WTC11 (cell line): ENCODE results near the genes TRPV2 and CCDC144A.

- PRO-cap, result no peak
Measured at GRCh38 chr17:15488225-15489129, 21.1 kb upstream of the CDRT4 start.

GRCh38 chr17:15648575-15649235, 29.2 kb upstream of the FBXW10B start:
- PRO-cap, result no peak

GRCh38 chr17:15913769-15914147, 31.2 kb upstream of the ADORA2B start:
- PRO-cap, result no peak

DNA sequence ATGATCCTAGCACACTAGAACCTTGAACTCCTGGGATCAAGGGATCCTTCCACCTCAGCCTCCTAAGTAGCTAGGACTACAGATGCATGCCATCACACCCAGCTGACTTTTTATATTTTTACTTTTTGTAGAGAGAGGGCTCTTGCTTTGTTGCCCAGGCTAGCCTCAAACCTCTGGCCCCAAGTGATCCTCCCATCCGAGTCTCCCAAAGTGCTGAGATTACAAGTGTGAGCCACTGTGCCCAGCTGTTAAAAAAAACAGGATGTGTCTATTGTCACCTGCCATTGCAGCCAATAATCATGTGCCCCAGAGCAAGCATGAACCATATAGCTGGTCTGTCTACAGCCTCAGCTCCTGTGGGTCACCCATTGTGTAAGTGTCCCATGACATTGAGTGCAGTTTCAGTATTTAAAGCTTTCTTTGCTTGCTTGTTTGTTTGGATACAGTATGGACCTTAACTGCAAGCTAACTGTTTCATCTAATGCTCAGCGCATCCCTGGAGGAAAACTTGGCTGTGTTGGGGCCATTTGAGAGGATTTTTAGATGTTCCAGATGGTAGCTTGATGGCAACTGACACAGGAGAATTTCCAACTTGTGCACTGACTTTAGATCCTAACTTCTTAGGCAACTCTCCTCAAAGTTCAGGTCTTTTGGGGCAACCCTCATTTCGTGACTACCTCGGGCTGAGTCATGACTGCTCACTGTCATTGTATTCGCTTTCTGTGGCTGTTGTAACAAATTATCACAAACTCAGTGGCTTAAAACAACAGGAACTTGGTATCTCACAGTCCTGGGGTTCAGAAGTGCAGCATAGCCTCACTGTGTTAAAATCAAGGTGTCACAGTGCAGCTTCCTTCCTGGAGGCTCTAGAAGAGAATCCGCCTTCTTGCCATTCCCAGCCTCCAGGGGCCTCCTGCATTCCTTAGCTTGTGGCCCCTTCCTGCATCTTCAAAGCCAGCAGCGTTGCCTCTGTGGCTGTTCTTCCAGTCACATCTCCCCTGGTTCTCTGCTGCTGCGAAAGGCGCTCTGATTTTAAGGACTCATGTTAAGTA, 30.3 kb upstream of the ADORA2B start:
- PRO-cap, result no peak

DNA sequence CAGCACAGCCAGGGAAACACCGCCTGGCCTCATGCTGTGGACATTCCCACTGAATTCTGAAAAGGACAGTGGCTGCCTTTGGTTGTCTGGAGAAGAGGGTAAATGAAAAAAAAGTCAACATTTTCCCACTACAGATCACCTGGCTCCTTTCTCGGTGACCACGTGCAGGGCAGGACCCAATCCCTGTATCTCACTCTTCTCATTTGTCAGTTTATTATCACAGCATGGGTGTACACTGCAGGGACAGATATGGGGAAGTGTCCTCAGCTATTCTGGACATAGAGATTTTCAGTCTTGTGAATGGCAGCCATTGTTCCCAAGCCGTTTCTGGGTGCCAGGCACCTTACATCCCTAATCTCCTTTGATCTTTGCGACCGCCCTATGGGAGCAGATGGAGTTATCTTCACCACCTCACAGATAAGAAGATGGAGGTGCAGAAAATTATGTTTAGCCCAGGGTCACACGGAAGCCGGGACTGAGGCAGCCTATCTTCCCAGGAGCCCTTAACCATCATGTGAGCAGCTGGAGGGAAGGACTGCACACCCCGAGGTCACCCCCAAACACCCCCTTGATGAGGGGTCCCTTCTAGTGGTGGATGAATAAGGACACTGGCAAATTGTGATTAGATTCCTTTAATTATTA, 7.2 kb downstream of the ADORA2B start:
- PRO-cap, result no peak

DNA sequence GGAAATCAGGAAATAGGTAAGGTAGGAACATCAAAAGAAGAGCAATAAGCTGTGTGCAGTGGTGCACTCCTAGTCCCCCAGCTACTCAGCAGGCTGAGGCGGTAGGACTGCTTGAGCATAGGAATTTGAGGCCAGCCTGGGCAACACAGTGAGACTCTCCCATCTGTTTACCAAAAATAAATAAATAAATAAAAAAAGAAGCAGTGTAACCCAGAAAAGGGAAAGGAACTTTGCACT, 41.0 kb downstream of the TTC19 start:
- PRO-cap, result no peak

- PRO-cap, result no peak
Measured at GRCh38 chr17:16046775-16047296, 47.2 kb downstream of the TTC19 start.

- PRO-cap, result no peak
Measured at GRCh38 chr17:16061502-16062224, 62.0 kb downstream of the TTC19 start.

DNA sequence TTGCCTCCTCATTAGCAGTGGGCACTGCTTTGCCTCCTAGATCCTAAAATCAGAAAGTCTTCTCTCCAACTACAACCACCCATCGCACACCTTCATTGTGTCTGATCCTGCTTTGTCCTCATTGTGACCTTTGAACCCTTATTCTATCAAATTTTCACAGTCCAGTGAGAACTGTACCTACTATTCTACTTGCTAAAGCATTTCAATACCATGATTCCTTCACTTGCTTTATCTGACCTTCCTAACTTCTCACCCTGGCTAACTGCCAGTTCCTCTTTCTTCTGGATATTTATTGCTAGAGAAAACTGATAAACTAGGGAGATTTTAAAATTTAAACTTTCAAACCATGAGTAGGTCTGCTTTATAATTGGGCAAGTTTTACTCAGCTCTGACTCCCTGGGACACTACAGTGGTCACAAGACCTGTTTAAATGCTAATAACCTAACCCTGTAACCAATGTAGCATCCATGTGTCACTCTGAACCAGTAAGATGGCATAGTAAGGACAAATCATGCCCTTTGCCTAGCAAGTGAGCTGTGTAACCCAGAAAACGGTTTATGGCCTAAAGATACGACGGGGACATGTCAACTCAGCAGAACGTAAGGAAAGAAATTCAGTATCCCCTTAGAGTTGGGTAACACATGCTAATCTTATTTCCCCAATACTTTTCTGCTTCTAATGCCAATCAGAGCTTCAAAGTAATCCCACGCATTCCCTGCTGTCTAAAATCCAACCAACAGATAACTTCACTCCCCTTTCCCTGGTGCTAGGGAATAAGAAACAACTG, 85.9 kb downstream of the NCOR1 start:
- PRO-cap, result no peak

DNA sequence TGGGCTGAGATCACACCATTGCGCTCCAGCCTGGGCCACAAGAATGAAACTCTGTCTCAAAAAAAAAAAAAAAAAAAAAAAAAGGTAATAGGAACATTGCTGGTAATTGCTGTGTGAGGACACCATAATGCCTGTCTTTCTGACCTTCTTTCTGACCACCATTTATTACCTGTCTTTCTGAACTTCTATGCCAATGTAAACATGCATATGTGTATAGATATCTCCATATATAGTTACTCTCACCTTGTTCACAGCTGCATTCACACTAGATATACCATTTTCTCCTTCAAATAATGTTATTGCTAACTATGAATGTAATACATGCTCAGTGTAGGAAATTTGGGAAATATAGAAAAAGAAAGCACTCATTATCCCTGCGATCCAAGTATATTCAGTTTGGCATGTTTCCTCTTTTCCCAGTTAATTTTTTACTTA, 6.8 kb downstream of the UBB start:
- PRO-cap, result no peak

DNA sequence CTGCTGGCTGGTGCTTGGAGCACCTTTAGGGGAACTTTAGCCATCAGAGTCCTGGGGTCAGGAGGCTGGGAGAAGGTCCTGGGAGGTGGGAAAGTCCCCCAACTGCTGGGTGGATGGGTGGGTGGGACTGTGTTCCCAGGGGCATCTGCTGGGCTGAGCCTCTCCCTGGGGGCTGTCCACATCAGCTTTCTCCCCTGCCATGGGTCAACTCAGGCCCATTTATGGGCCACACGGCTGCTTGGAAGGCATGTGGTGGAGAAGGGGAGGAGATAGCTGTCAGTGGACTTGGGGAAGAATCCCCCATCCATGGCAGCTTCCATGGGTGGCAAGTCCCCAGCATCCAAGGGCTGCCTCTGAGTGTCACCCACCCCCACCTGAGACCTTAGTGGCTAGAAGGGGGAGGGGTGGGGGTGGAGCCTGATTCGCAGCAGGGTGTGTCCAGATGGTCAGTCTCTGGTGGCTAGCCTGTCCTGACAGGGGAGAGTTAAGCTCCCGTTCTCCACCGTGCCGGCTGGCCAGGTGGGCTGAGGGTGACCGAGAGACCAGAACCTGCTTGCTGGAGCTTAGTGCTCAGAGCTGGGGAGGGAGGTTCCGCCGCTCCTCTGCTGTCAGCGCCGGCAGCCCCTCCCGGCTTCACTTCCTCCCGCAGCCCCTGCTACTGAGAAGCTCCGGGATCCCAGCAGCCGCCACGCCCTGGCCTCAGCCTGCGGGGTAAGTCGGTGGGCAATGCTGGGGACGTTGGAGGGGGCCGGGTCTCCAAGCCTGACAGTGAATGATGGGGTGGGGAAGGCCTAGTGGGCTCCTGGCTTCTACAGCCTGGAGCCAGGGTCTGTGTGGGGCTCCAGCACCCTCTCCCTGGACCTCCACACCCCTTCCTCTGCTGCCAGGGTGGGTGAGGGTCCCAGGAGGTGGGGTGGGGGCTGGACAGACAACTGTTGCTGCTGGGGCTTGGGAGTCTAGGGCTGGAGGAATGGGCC, at the start of gene TRPV2:
Gene TRPV2 (plus strand): TSS at position 449 of the 977 bp plus-strand sequence.
- PRO-cap, result no peak

GRCh38 chr17:16439798-16440654, 24.7 kb downstream of the TRPV2 start:
- PRO-cap, result unidirectional peak, plus-strand start at chr17:16440036

DNA sequence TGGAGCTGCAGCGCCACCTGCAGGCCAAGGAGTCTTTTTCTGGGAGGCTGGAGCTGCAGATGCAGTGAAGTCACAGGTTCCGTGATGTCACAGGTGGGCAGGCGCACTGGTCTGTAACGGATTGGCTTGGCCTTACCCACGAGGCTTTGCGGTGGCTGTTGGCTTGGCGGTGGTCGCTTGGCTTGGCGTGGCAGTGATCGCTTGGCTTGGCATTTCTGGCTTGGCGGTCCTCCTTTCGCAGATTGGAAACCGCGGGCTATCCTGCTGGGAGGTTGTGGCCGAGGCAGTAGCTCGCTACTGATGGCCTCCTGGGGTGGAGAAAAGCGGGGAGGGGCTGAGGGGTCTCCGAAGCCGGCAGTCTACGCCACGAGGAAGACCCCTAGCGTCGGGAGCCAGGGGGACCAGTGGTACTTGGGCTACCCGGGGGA, at the start of gene CCDC144A:
Gene CCDC144A (plus strand): TSS at position 141 of the 428 bp plus-strand sequence.
- PRO-cap, result no peak

DNA sequence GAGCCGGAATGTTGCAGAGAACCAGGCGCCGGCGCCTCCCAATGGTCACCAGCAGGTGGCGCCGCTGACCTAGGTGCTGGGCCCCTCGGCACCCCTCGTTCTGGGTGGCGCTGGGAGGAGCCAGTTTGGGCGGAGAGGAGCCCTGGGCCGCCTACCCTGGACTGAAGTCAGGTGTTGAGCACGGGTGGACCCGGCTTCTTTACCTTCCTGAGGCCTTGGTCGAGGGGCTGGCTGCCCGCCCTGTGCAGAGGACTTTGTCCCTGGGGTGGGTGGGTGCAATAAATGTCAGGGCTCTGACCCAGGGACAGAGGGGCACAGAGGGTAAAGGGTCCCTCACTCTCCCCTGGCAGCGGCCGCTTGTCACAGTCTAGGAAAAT, 30.0 kb upstream of the TNFRSF13B start:
- PRO-cap, result no peak

- PRO-cap, result no peak
Measured at GRCh38 chr17:17040976-17041755, 1.1 kb upstream of the MPRIP start.

GRCh38 chr17:17104456-17104924, 62.2 kb downstream of the MPRIP start:
- PRO-cap, result no peak

DNA sequence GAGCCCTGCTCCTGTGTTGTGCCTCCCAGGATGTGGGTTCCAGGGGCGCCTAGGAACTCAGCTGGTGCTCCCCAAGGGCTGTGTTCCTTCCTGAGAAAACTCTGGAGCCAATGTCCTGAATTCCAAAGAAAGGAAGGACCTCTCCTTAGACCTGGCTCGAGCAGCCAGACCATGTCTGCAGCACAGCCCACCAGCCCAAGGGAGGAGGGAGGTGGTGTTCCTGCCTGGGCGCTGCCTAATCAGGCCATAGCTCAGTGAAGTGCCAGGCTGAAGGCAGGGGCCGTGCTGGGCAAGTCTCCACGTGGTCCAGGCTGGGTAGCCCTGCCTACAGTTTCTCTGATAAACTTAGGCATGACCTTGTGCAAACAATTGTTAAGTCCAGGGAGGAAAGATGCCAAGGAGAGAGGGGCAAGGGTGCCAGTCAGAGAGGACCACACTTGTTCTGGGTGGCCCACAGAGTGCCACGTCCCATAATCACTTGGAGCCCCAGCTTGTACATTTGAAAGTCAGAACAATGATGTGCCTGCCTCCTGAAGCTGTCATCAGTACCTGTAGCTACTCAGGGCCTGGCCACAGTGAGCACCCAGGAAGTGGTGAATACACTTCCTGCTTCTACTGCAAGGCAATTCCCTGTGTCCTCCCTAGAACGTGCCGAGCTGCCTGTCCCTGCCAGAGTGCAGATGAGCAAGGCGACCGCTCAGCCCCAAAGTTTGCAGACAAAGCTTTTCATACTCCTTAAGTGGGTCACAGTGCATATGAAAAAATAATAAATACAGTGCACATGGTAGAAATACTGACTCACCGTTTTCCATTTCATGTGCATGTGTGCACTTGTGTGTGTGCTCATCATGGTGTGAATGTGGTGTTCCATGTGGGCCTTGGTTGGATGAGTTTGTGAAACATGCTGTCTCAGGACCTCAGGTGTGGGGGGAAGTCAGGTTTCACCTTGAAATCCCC, 77.1 kb downstream of the MPRIP start:
- PRO-cap, result no peak

DNA sequence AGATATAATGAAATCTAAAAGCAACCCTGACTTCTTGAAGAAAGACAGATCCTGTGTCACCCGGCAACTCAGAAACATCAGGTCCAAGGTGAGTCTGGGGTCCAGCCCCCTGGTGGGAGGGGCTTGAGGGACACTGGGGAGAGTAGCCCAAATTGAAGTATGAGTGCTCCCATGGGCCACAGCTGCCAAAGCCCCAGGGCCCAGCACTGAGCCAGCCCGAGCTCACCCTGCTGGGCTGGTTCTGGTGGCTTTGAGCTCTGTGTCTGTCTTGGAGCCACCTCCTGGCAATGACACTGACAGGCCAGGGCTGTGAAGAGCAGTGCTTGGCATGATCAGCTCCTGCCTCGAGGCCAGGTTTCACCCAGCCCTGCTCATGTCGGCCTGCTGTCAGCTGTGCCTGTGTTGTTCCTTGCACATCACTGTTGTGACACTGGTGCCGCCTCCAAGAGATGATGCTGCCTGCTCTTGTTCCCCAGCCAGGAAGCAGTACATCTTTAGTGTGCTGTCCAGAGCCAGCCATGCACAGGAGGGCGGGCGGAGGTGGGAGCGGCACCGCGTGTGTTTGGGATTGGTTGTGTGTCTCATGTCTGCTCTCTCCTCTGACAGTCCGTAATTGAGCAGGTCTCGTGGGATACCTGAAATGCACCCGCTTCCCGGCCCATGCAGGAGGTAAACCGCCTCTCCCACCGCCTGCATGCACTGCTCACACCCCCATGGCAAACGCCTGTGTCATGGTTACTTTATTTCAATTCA, 26.0 kb downstream of the PLD6 start:
- PRO-cap, result no peak

DNA sequence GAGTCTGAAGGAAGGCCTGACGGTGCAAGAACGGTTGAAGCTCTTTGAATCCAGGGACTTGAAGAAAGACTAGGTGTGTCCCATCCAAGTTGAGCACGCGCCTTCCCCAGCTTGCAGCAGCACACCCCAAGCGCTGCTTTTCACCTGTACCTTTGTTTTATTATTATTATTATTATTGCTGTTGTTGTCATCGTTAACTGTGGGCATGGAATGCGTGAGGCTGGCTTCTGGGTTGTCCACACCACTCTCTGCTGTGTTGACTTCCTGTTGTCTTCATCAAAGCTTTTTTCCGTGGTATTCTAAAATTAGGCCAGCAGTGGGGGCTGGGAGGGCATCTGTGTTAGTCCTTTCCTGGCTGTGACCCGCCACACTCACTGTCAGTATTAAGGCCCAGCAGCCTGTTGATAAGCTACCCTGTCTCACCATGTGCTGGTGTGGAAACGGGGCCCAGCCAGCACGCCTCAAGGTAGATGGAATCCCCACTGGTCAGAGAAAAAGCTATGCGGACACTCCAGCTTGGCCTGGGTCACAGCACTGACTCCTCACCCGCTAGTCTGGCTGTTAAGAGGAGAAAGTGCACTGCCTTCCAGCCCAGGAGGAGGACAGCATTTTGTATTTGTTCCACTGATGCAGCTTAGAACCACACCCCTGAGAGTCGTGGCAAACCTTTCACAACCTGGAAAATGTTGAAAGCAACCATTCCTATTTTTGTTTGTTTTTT, 21.2 kb downstream of the PLD6 start:
- PRO-cap, result no peak

DNA sequence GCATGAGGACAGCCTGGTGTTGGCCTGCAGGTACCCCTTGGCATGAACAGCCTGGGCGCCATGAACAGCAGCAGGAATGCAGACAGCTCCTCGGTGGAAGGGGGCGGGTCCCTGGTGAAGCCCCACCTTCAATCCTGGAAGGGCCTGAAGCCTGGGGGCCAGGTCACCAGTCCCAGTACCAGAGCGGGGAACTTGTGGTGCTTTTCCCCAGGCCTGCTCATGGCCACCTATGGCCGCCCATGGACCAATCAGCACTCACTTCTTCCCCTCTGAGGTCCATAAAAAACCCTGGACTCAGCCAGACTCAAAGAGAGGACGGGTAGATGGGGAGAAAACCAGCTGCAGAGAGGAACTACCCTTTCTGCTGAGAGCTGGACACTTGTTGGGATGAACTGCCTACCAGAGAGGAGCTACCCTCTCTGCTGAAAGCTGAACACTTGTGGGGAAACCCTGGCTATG, 2.0 kb upstream of the NT5M start:
- PRO-cap, result bidirectional peak, plus-strand start at position 307 of the sequence, minus-strand start at position 78 of the sequence